ENCODE measurements around the gene FBXO30.

DNA sequence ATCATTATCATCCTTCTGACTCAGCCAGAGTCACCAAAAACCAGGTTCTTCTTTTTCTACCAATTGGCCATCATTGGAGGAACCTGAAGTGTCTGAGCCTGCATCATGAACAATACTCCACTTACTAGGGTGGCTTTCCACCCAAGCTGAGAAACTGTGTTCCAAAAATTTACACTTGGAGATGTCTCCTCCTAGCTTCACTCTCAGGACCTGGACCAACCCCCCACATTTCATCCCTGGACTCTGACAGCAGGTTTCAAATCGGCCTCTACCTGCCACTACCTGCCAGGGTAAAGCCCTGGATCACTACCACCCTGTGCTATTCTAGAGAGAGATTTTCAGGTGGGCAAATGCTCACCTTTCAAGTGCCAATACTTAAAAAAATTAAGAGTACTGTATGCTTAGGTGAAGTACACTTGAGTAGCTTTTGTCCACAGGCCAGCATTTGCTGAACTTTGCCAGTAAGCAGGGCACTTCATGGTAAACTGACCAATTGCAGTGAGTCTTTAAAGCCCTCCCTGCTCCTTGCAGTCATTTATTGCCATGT, 58.7 kb downstream of the PLAGL1 start:
- PRO-cap = no peak

- PRO-cap = no peak
These were observed 2.9 kb downstream of the STX11 start for GRCh38 chr6:144152783-144153962.

- PRO-cap = no peak
These were observed 9.4 kb downstream of the STX11 start for GRCh38 chr6:144159733-144160130.

DNA sequence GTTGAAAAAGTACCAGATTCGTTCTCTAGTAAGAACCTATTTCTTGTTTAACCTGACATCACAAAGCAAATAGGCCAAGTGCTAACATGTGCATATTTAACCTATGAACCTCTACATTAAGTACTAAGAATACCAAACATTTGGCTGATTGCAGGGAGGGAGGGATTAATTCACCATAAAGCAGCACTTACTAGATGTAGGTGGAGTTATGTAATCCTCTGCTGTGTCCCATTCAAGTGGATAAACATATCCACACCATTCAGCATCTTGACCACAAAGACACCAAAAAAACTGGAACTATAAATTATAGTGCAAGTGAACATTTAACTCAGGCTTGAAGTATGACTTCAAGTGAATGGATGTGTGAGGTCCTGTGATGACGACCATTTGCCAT, 10.2 kb downstream of the STX11 start:
- PRO-cap = no peak

GRCh38 chr6:144304103-144304723, 19.1 kb downstream of the UTRN start:
- PRO-cap = no peak

- PRO-cap = unidirectional peak, plus-strand start at chr6:144331692
These were observed 46.4 kb downstream of the UTRN start for GRCh38 chr6:144331384-144332085.

DNA sequence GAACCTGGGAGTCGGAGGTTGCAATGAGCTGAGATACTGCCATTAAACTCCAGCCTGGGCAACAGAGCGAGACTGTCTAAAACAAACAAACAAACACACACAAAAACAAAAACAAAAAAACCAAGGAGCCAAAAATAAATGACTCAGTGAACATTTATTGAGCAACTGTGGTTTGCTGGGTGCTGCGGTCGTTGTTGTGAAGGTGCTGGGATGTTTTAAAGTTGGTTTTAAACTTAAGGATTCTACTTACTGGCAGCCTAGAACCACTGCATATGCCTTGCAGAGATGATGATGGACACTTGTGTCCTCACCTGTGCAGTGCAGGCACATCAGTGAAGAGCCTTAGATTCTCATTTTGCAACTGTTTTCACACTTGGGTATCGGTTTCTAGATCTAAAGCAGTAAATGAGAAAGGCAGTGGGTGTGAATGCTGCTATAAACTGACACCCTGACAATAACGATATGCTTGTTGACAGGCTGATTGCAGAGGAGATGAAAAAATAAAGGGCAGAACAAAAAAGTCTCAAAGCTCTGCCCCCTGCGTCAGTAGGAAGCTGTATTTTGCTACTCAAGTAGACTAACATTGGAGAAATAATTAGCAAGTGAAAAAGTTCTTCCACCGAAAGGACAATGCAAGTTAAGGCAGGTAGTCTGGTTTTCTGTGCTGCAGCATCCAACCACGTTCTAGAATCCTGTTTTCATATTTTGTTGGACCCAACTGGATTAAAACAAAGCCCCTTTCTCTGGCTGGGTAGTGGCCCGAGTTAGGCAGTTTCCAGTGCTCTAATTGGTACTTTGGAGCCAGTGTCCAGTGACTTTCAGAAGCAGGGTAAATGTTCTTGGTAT, 68.9 kb downstream of the UTRN start:
- PRO-cap = no peak

DNA sequence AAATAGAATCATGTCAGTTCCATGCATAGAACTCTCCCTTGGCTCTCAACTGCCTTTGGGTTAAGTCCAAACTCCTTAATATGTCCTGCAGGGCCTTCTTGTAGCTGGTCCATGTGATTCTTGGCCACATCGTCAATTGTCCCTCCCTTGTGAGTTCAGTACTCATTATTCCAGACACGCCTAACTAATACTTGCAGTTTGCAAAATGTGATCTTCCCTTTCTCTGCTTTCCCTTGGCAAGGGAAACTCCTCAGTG, 165.0 kb downstream of the UTRN start:
- PRO-cap = no peak

GRCh38 chr6:144565120-144565544, 280.0 kb downstream of the UTRN start:
- PRO-cap = no peak

DNA sequence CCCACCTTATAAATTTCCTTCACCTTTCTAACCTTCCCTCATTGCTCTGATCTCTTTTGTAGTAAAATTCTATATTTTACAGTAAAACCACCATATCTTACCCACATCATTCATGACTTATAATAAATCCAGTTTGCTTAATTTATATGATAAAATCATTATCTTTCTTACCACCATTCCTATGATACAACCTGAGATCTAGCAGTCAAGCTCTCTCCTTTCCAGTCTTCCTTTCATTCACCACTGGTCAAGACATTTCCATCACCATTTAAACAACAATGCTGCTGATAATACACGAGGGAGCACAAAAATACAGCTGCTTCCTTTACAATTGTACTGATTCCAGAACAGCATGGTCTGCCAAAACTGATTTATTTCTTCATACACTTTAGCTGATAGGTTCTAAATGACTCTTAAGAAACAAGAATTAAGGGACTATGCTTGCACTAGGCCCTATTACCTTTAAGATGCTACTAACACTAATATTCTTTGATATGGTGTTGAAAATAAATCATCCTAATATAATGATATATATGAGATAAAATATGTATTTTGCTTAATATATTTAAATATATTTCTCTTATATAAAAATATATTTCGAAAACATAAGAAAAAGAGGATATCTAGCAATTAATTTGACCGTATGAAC, 65.0 kb downstream of the EPM2A start:
- PRO-cap = no peak

DNA sequence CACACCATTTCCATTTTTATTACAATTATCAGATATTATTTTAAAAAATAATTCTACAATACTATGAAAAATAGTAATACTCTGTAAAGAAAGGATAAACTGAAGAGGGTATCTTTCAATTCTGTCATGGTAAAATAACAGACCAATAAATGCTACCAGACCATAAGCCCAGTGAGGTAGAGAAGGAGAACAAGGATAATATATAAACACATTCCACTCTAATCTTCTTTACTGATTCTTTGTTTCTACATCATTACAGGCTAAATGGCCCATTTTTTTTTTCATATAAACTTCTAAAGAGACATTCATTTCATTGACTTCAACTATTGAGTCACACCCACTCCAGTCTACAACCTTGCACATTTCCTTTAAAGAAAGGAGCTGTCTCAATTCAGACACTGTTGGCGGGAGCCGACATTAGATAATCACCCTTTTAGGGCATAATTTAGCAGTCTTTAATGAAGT, 1.7 kb downstream of the EPM2A start:
- PRO-cap = no peak

- PRO-cap = bidirectional peak, plus-strand start at chr6:145814920, minus-strand start at chr6:145814729; bidirectional peak, plus-strand start at chr6:145815095, minus-strand start at chr6:145815145
These were observed at the start of gene FBXO30 for GRCh38 chr6:145814594-145815464. Gene FBXO30, minus strand, starts transcription at chr6:145814795.

DNA sequence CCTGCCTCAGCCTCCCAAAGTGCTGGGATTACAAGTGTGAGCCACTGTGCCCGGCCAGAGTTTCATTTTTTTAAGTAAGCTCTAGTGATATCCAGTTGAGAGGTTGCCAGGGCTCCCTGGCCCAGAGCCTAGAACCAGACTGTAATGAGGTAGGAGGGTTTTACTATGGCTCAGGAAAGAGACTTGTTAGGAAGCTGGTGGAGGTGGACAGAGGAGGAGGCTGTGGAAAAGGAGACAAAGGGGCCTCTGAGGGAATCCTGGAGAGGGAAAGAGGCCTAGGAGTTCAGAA, 242.3 kb downstream of the GRM1 start:
- PRO-cap = no peak

DNA sequence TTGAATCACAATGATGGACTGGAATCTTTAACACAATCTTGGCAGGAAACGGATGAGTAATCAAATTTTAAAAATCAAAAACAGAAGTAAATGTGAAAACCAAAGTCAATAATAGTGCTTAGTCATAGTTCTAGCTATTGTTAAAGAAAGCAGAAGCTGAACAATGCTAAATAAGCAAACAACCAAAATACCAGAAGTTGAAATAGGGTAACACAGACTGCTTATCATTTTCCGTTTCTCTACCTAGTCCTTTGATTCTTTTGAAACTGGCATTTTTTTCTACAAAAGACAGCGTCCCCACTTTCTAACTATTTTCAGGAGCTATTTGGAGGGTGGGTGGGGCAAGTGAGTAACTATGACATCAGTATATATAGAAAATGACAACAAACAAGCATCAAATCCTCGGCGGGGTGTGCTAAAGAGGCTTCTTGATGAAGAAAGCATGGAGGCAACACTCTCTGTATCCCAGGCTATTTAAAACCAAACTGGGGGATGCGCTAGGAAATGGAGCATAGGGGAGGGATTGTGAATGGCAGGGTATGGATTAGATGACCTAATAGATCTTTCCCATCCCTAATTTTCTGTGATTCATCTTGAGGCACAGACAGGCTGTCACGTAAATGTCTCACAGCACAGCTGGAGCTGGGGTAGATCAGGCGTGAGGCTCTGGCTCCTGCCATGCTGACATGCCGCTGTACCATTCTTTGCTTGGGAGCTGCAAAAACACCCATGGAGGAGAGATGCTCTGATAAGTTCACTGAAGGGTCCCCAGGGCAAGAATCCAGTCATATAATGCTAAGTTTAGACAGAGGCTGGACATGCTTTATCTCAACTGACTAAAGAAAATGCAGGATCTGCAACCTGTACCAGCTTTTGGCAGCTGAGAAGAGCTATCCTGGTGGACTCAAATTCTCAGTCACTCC, 185.5 kb upstream of the RAB32 start:
- PRO-cap = no peak

DNA sequence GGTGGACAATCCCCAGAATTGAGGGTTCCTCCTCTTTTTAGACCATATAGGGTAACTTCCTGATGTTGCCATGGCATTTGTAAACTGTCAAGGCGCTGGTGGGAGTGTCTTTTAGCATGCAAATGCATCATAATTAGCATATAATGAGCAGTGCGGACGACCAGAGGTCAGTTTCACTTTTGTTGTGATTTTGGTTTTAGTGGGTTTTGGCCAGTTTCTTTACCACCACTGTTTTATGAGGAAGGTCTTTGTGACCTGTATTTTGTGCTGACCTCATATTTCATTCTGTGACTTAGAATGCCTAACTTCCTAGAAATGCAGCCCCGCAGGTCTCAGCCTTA, 288.5 kb downstream of the ADGB start:
- PRO-cap = no peak

DNA sequence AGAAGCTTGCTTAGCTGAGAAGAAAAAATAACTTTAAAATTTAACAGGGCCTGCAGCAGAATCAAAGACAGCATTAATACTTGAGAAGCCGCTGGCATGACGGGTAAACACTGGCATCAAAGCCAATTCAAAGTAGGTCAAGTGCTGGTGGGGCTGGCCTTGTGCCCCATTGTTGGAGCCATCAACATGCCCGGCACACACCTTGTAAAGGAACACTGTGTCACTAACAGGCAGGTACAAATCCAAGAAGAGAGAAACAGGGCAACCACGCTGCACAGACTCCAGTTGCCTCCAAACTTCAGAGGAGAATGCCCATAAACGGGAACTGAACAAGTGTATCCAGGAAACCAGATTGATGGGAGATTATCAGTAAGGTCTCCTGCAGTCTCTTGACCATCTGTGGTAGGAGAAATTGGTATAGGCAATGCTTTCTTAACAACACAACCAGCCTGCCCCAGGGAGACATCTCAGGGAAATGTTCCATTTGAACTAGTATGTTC, 127.0 kb upstream of the STXBP5 start:
- PRO-cap = unidirectional peak, plus-strand start at position 245 of the sequence

DNA sequence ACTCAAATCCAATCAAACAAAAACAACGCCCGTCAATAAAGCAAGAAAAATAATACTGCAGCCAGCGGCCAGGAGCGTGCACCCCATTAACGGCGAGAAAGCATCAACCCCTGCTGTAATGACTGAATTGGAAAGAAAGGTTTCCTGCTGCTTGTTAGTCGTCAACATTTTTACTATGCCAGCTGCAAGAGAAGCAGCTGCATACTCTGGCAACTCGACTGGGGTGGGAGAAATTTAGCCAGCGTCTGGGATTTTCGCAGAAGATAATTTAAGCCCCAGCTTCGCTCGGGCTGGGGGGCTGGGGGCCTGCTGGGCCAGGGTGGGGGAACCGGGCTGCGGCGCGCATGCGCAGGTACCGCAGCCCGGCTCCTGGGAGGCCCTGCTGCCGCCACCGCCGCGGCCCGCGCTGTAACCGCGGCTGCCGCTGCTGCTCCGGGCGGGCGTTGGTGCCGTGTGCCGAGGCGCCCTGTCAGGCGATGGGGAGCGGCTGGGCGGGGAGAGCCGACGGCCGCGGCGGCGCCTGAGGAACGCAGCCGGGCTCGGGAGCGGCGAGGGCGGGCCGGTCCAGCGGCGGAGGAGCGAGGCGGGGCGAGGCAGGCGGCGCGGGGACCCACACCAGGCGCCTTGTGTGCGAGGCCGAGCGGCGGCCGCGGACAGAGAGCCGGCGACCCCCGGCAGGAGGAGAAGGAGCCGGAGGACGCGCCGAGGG, 714 bp upstream of the STXBP5 start:
- PRO-cap = bidirectional peak, plus-strand start at position 656 of the sequence, minus-strand start at position 120 of the sequence

DNA sequence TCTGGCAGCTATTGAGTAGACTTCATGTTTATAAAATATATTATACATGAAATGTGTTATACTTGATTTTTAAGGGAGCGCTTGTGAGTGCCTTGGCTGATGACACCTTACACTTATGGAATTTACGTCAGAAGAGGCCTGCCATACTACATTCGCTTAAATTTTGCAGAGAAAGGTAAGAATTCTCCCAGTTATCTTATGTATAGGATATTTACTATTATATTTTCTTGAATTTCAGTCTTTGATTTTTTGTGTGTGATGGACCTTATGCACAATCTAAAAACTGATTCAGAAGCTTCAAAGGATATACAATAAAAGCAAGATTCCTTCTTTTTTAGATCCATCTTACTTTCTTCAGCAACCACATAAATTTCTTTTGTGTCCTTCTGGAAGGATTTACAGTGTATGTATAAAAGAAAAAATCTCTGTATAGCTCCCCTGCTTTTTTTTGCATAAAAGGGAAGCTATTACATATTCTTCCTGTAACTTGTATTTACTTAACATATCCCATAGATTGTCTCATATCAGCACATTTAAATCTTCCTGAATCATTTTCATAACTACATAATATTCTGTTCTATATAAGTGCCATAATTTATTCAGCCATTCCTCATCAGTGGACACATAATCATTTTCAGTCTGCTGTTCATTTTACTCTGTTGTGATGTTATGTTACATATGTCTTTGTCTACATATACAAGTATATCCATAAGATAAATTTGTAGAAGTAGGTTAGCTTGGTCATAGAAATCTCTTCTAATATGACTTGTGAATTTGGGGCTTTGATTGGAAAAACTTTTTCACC, 35.1 kb downstream of the STXBP5 start:
- PRO-cap = no peak

DNA sequence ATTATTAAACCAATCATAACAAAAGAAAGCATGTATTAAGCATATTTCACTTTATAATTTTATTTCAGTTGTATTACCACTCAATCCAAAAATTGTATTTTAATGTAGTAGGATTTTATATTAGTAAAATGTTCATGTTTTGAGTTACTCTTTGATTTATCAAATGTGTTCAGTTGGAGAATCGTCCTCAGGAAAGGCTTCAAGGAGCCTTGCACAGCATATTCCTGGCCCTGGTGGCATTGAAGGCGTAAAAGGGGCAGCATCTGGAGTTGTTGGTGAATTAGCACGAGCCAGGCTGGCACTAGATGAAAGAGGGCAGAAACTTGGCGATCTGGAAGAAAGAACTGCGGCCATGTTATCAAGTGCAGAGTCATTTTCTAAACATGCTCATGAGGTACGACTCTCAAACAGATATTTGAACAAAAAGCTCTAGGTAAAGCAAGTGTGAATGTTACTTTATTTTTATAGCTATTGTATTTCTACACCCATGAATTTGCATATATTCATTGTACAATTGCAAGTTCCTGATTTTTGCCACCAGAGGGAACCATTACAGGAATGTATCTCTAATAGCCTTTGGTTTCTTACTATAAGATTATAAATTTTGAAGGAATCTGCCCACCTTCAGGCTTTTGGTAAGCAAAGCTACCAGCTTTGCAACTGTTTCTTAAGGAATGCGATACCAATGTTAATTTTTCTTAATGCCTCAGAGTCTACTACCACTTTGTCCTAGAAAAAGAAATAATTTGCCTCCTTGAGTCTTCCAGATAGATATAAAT, 125.7 kb upstream of the SAMD5 start:
- PRO-cap = no peak

DNA sequence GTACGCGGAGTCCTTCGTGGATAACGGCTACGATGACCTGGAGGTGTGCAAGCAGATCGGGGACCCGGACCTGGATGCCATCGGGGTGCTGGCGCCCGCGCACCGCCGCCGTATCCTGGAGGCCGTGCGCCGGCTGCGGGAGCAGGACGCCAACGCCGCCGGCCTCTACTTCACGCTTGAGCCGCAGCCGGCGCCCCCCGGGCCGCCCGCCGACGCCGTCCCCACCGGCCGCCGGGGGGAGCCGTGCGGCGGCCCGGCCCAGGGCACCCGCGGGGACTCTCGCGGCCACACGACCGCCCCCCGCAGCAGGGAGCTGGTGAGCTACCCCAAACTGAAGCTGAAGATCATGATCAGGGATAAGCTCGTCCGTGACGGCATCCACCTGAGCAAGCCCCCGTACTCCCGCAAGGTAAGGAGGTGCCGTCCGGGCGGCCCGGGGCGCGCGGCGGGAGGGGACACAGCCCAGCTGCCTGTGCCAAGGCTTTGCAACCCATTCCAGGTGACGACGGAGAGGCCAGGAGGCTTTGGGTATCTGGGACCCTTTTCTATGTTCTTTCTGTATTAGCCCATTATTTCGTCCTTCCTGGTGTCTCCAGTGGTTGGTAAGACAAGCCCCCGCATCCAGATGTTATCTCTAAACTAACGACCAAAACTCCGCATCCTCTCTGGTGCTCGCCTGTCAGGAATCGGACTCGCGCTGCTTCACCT, 643 bp downstream of the SAMD5 start:
- PRO-cap = no peak